AG08470 (cell line): Measurements from ENCODE around the genes LCA5, TTK and PGM3.

- RRBS, result no CpG with 5 or more reads among the region's 7 CpGs
Measured at GRCh38 chr6:77030988-77031683, 432.2 kb downstream of the HTR1B start.

DNA sequence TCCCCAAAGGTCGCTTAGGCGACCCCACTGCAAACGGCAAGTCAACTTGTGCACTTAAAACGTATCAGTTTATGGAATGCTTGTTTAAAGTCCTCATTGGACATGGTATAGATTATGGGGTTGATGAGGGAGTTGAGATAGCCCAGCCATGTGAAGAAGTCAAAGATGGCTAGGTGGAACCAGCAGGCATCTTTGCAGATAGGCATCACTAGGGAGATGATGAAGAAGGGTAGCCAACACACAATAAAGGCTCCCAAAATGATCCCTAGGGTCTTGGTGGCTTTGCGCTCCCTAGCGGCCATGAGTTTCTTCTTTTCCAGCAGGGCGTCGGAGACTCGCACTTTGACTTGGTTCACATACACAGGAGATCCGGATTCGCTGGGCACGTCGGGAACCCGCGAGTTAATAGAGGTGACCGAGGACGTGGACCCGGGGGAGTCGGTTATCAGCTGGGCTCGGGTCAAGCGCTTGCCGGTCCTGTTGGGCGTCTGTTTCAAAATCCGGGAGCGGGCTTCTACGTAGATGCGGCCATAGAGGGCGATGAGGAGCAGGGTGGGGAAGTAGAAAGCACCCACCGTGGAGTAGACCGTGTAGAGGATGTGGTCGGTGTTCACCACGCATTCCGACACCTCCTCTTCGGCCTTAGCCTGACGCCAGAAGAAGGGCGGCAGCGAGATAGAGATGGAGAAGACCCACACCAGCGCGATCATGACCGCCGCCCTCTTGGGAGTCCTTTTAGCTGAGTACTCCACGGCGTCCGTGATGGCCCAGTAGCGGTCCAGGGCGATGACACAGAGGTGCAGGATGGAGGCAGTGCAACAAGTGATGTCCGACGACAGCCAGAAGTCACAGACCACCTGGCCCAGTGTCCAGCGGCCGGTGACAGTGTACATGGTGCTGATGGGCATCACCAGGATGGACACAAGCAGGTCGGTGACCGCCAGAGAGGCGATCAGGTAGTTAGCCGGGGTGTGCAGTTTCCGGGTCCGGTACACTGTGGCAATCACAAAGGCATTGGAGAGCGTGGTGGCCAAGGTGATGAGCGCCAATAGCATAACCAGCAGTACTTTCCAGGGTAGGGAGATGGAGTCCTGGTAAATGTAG is 749 bp downstream of the HTR1B start:
- RRBS, result 17% methylated on average over 18 of the region's 58 CpGs

DNA sequence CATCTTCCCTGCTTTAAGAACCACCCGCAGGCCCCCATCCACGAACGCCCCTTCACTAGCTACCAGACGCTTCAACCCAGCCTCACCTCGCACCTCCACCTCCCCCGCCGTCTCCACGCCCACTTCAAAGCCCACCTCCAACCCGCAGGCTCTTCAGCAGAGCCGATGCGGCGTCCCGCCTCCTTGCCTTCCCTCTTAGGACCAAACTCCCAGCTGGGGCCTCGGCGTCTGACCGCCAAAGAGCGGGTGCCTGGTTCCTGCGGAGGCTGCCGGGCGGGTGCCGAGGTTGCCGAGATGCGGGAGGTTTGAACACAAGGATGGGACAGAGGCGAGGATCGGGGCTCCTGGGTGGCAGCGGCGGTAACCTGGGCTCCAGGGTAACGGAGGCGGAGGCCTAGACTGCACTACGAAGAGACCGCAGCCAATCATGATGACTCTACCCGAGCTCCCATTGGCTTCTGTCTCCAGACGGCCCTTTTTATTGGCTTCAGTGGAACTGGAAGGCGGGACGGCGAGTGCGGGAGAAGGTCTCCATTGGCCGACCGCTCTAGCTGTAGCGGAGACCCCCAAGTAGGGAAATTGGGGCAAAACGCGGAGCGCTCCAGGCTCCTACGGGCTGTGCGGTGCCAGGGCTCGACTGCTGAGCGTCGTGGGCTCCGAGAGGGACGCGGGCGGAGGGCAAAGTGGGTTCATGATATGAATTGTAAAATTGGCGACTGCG is at the start of gene LCA5:
TSS of gene LCA5 (minus strand) at position 401 of the 721 bp plus-strand sequence.
- RRBS, result no CpG with 5 or more reads among the region's 54 CpGs

DNA sequence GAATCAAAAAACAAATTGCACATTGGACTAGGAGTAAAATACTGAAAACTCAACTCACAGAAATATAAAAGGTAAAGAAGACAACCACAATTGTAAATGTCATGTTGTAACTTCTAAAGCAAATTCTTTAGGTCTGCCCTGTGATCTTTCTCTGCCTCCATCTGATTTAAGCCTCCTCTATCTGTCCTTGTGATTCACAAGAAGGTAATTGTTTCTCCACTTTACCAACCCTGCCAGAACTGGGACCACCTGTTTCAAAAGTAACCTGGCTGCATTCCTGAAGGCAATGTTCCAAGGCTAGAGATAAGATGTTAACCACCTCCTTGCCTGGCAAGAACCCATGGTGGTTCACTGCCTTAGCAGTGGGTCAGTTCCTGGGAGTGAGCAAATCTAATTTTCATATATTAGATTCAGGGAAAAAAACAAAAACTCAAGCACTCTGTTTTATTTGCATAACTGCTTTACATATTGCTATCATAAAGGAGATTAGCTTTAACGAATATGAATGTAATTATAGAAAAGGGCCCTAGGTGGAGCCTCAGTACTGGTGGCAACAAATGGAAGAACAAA is 33.3 kb upstream of the LCA5 start:
- RRBS, result no CpG with 5 or more reads among the region's 1 CpG

DNA sequence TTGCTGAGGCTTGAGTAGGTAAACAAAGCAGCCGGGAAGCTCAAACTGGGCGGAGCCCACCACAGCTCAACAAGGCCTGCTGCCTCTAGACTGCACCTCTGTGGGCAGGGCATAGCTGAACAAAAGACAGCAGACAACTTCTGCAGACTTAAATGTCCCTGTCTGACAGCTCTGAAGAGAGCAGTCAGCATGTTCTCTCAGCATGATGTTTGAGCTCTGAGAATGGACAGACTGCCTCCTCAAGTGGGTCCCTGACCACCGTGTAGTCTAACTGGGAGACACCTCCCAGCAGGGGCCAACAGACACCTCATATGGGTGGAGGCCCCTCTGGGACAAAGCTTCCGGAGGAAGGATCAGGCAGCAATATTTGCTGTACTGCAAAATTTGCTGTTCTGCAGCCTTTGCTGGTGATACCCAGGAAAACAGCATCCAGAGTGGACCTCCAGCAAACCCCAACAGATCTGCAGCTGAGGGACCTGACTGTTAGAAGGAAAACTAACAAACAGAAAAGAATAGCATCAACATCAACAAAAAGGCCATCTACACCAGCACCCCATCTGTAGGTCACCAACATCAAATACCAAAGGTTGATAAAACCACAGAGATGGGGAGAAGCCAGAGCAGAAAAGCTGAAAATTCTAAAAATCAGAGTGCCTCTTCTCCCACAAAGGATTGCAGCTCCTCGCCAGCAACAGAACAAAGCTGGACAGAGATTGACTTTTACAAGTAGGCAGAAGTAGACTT is 41.0 kb upstream of the LCA5 start:
- RRBS, result no CpG with 5 or more reads among the region's 5 CpGs

GRCh38 chr6:79596854-79597519 is 34.1 kb upstream of the SH3BGRL2 start:
- RRBS, result no CpG with 5 or more reads among the region's 7 CpGs

- RRBS, result no CpG with 5 or more reads among the region's 11 CpGs
Measured at GRCh38 chr6:79663575-79664185, 32.6 kb downstream of the SH3BGRL2 start.

- RRBS, result 2% methylated on average over 2 of the region's 70 CpGs
Measured at GRCh38 chr6:80003757-80005117, at the start of gene TTK. Gene TTK, plus strand, starts transcription at chr6:80004649.

DNA sequence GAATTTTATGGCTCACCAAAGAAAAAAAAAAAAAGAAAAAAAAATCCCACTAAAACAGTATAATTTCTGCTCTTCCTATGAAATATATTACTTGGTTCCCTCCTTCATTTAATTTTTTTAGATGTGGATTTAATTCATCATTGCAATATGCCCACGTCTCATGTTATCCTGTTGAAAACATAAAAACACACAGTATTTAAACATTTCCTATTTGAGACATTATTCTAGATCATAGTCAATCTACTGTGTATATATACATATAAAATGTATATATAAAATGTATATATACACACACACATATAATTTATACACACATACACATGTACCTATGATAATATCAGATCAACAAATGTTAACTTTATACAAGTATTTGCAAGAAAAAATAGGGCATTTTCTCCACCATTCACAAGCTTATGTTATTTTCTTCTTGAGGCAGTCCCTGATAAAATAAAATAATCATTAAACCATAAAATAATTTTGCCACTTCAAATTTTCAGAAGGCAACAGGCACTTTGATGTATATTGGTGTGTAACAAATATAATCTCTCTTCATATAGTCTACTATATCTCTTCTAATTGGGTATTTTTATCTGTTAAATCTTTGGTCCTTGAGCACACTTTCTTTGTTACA is 4.0 kb downstream of the TENT5A start:
- RRBS, result no CpG with 5 or more reads among the region's 1 CpG

- RRBS, result 2% methylated on average over 17 of the region's 73 CpGs
Measured at GRCh38 chr6:83192413-83193520, at the start of gene PGM3. Gene PGM3, minus strand, starts transcription at chr6:83193265.

DNA sequence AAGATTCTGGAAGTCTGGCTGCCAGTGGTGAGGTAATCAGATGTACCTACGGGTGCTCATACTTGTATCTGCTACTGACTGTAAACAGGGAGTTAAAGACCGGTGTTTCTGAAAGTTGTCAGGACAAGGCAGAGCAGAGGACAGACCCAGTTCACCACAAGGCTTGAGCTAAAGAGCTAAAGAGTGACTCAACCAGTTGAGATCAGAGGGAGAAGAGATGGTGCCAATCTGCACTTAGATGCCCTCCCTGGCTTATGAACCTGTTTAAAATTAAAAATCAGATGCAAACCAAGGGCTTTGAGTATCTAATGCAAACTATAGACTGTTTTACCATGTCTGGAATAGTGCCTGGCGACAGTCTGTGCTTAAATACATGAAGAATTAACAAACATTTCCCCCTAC is 55.3 kb downstream of the CEP162 start:
- RRBS, result no CpG with 5 or more reads among the region's 3 CpGs

GRCh38 chr6:84751989-84752538 is 12.3 kb downstream of the TBX18 start:
- RRBS, result no CpG with 5 or more reads among the region's 3 CpGs

DNA sequence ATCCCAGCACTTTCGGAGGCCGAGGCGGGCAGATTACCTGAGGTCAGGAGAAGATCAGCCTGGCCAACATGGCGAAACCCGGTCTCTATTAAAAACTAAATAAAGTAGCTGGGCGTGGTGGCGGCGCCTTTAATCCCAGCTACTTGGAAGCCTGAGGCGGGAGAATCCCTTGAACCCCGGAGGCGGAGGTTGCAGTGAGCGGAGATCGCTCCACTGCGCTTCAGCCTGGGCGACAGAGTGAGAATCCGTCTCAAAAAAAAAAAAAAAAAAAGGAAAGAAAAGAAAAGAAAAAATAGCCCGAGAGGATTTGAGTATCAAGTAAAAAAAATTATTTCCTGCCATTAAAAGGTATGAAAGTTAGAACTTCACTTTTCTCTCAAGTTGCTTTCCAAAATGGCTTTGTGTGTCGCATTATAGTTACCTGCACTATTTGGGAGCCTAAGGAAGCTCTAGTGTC is 297.4 kb upstream of the TBX18 start:
- RRBS, result 85% methylated on average over 2 of the region's 18 CpGs

DNA sequence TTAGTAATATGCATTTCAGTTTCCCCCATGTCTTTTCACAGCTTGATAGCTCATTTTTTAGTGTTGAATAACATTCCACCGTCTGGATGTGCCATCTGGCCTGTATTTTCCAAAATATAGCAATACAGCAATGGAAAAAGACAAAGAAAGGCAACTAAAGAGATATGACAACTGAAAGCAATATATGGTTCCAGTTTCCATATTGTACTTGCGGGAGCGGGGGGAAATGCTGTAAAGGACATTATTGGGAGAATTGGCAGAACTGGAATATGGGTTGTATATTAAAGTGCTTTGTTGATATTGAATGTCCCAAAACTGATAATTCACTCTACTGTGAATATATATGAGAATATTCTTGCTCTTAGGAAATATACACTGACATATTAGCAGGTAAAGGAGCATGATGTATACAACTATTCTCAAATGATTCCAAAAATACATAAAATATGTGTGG is 166.3 kb upstream of the NT5E start:
- RRBS, result no CpG with 5 or more reads among the region's 3 CpGs

DNA sequence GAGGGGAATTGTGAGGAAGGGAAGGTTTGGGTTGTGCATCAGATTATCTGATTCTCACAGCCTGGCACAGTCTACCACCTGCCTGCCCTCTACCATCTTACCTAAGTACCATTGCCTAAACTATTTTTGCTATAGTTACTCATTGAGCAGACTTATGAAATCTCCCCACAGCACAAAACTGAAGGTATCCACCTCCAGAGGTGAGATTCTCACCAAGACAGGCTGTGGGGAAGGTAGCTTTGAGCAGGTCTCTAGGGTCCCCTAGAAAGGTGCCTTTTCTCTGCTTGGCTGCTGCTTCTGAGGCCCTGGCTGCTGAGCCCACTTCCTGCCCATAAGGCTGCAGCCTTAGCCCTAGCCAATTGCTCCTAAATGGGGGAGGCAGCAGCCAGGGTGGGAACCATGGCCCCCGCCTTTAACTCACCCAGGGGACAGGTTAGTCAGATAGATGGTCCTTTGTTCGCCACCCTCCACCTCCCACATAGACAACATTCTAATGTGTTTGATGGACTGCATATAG is 3.6 kb downstream of the NT5E start:
- RRBS, result no CpG with 5 or more reads among the region's 2 CpGs

DNA sequence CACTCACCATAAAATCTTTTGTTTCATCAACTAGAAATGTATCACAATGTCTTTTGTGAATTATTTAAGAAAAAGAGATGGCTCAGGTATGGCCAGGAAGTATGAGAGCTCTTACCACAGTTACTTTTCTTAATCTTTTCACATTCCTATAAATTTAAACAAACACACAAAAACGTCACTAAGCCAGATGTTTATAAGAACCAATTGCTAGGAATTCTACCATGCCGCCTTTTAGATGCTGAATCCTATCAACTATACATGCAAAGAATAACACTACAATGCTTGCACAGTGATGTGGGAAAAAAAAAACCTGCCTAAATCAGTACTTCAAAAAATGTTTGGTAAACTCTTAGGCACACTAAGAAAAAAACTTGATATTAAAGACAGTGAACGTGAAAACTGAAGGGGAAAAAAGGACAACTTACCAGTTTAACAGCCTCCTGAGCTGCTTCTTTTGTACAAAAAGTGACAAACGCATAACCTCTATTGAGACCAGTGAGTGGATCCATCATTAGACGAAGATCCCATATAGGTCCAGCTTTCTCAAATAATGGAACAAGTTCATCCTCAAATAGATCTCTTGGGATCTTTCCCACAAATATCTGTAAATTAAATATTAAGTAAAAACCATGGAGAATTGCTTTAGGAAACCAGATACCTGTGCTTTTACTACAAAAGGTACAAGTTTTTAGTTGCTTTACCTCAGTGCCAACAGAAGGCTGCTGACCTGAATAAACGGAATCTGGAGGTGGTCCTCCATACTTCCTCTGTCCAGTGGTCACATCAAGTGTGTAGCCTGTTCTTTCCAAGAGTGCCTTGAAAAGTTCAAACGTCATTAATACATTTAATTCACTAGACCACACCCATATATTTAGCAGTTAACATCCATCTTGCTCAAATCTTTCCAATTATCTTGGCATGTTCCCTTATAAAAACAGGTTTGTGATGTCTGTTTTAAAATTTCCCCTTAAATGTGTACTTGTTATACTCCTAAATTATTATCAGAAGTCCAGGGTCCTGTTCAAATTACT is 5.8 kb downstream of the SYNCRIP start:
- RRBS, result no CpG with 5 or more reads among the region's 7 CpGs

DNA sequence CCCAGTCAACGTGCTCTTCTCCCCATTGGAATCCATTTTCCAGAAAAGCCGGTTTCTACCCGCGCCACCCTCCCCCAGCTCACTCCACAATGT is 178 bp downstream of the SYNCRIP start:
- RRBS, result no CpG with 5 or more reads among the region's 4 CpGs

- RRBS, result no CpG with 5 or more reads among the region's 4 CpGs
Measured at GRCh38 chr6:85645197-85645693, 2.6 kb upstream of the SYNCRIP start.

GRCh38 chr6:85673152-85674408 is 30.9 kb upstream of the SYNCRIP start:
- RRBS, result no CpG with 5 or more reads among the region's 4 CpGs

DNA sequence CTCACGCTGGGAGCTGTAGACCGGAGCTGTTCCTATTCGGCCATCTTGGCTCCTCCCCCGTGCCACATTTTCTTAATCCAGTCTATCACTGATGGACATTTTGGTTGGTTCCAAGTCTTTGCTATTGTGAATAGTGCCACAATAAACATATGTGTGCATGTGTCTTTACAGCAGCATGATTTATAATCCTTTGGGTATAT is 362.2 kb upstream of the SYNCRIP start:
- RRBS, result no CpG with 5 or more reads among the region's 4 CpGs